REH cell (cell line): ENCODE results near the gene NRAP.

DNA sequence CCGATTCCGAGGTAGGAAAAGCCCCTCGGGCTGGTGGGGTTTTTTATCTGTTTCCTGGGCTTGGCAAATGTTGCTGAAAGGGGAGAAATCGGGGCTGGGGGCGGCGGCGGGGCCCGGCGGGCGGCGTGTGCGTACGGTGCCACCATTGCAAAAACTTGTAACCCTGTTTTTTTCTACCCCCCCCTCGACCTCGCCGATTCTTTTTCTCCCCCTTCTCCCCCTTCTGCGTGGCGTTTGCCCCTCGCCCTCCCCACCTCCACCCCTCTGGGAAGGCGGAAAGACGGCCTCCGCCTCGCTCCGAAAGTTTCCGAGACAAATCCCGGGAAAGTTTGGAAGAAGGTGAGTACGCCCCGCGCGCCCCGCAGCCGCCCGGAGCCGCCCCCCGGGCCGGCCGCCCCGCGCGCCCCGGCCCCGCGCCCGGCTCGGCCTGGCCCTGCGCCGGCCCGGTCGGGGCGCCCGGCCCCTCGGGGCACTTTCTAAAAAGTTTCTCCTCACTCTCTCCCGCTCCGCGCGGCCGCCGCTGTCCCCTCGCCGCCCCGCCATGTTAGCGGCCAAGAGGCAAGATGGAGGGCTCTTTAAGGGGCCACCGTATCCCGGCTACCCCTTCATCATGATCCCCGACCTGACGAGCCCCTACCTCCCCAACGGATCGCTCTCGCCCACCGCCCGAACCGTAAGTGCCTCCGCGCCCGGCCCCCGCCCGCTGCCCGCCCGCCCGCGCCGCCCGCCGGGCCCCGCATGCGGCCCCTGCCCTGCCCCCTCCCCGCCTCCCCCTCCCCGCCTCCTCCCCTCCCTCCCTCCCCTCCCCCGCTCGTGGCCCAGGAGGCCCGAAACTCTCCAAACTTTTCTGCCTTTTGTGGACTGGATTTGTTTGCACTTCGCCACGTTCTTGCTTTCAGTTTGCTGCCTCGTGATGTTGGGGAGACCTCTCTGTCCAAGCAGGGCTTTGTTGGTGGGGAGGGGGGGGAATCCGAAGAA, 1.2 kb downstream of the TCF7L2 start:
- PRO-cap = bidirectional peak, plus-strand start at position 132 of the sequence, minus-strand start at position 130 of the sequence; bidirectional peak, plus-strand start at position 542 of the sequence, minus-strand start at position 549 of the sequence; bidirectional peak, plus-strand start at position 894 of the sequence, minus-strand start at position 769 of the sequence

DNA sequence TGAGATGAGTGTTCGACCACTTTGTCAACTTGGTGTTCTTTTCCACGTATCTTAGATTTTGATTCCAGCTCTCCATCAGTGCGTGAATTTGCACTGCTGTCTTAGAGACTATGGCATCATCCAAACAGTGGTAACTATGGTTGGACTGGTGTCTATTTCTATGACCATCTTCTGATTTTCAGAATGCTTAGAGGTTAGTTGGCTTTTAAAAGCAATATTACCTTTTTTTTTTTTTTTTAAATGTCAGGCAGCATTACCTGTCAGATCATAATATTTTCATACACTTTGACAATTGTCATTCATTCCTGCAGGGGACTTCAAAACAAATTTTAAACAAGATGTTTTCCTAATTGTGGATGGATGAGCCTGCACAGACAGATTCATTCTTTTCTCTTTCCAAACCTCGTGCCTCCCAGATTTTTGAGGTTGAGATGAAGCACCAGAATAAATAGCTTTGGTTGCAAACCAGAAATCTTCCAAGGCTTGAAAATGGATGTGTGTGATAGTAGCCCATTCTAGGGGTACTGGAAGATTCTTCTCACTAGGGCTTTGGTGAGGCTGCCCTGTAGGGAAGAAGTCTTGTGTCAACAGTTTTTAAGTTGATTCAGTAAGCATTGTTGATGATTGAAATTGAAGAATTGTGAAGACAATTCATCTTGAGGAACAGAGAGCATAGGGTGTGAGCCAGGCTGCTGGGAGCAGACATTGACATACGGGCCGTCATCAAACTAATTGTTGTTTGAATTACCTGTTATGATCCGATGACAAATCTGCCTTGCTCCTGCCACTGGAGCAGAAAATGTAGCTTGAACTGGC, 26.9 kb downstream of the TCF7L2 start:
- PRO-cap = no peak

- PRO-cap = no peak
Observed at GRCh38 chr10:112986234-112986748, 36.2 kb downstream of the TCF7L2 start.

- PRO-cap = no peak
Observed at GRCh38 chr10:113027700-113028205, 77.7 kb downstream of the TCF7L2 start.

DNA sequence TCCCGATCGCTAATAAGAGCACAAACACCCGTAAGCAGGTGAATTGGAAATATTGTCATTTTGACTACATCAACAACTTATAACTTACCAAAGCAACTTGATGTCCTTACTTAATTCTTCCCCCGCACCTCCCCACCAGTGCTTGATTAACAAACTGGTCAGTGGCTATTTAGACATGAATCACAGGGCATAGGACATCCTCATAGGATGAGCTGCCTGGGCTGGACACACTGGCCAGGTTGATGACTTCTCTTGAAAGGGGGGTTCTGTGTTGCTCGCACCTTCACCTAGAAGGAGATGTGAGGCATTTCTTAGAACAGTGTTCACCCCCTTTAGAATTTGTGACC, 163.2 kb downstream of the TCF7L2 start:
- PRO-cap = no peak

DNA sequence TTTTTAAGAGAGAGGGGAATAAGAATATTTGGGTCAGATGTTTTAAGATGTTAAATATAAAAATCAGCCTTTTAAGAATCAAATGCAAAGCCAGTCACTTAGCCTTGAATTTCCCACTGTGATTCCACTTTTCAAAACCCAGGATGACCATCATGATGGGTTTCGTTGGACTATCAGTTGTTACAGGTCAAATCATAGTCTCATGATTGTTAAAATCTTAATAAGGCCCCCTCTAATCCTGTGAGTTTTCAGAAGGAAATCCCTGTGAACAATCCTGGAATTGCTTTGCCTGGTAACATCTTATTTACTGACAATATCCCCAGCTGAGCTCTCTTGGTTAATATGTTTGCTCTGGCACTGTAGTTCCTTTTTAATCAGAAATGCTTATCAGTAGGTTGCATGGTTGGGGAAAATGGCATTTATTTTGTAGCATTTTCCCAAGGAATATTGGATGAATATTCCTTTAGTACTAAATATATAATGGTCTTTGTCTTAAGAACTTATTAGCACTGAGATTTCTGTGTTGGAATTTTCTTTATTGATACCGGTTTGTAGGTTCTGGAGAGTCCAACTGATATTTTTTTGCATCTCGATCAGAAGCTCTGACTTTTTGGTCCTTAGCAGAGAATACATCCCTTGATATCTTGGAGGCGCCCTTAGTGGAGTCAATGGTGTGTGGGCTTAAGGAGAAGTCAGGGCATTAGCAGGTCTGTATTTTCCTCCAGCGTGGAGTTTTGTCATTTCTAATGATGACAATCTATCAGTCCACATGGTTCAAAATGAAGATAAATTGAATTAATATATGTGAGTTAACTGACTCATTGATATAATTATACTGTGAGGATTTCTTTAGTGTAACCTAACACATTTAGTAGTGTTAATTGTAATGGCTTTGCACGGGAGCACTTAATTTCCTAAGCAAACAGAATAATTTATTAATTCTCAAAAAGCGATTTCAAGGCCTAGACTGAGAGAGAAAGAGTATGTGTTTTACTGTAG, 164.1 kb downstream of the TCF7L2 start:
- PRO-cap = no peak

- PRO-cap = no peak
Observed at GRCh38 chr10:113133571-113133873, 183.5 kb downstream of the TCF7L2 start.

- PRO-cap = no peak
Observed at GRCh38 chr10:113150865-113151275, 200.8 kb downstream of the TCF7L2 start.

DNA sequence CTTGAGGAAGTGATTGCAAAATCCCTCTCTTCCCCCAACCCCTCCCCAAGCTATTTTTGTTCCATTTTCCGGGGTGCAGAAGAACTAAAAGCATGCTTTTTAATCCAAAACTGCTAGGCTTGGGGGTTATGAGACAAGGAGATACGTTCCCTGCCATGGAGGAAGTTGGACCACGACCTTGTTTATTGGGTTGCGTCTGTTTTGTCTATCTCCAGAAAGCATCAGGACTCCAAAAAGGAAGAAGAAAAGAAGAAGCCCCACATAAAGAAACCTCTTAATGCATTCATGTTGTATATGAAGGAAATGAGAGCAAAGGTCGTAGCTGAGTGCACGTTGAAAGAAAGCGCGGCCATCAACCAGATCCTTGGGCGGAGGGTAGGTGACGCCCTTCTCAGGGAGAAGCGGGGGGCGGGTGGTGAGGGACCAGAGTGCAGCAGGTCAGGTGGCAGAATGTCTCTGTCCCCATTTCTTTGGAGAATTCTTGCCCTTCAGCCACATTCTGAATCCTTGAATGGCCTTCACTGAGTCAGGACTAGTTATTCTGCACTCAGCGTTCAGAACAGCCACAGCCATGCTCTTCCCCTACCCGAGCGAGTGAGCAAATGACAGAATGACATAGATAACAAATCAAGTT, 201.6 kb downstream of the TCF7L2 start:
- PRO-cap = no peak

DNA sequence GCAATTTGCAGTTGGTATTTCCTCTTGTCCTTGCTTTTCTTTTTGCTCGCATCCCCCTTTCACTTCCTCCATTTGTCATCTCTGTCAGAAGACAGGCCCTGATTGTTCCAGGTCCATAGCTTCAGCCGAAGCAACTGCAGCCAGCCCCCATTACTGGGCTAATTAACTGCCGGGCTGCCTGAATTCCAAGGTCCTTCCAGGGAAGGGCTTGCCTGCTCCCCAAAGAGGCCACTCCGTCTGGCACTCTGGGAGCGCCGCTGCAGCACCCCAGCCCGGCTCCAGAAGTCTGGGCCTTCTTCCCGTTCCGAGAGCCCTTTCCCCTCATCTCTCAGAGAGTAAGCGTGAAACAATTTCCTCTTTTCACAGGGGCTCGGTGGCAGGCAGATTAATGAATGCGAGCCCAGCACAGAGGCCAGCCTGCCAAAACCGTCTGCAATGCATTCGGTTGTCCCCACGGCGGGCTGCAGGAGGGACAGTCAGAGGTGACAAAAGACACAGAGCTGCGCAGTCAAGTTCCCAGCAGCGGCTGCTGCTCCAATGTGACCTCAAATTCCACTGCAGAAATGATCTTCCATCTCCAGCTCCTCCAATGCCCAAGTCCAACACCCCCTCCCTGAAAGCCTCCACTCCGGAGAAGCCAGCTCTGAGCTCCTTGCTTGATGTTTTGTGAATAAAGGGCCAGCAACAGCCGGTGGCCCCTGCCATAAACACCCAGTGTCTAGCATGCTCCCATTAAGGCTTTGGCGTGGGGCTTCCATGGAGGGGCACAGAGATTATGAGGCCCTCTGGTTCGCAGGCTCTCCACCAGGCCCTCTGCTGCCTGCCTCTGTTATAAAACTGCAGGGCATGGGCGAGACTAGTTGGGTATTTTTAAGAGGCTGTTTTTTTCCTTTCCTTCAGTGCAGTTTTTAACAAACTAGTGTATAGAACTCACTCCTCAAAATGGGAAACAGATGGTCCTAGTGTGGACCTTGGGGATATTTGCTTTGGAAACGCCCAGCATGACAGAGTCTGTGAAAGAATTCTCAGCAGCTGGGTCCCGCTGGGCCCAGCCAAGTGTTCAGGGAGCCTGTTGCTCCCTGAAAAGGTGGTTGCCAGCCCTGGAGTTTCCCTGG, 279.2 kb upstream of the HABP2 start:
- PRO-cap = no peak

DNA sequence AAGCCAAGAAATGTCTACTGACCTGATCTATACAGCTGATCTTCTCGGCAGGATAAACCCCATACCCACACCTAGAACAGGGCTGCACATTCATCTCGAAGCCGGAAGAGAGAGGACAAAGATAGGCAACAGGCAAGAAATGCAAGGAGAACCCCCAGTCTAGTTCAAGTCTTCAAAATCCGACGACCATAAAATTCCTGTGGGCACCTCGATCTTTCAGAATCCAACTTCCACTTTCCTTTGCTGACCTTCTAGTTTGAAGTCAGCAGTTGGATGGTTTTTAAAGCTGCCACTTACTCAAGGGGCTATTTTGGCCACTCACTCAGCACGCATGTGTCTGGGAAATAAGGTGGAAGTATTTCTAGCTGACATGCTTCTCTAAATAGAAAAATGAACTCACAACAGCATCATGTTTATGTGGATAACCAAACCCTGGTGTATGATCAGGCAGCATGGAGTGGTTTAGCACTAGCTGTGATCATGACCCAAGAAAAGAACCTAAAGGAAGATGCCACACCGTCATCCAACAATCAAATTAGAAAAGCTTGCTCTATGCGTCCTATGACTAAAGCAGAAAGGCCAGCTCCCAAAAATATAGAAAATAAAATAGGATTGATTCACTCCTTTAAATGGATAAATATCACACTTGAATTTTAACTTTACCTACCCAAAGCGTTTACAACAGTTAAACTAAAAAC, at the start of gene NRAP:
Gene NRAP, minus strand, starts transcription at position 253 of the 698 bp plus-strand sequence.
- PRO-cap = no peak

DNA sequence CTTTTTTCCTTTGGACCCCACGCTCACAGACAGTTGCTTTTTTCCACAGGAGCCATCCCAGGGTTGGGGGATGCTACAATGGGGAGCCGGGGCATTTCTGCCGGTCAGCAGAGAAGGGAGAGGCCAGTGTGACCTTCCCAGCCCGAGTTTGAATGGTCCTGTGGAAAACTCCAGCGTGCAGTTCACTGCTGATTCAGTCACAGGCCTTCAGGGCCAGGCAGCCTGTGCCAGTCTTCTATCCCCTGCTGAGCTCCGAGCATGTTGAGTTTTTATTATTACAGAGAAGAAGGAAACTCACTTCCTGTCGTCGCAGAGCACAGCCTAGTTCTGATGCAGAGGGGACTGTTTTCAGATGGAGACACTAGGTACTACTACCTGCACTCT, 29.4 kb downstream of the CASP7 start:
- PRO-cap = no peak

GRCh38 chr10:114046805-114047405, 3.2 kb downstream of the ADRB1 start:
- PRO-cap = no peak

DNA sequence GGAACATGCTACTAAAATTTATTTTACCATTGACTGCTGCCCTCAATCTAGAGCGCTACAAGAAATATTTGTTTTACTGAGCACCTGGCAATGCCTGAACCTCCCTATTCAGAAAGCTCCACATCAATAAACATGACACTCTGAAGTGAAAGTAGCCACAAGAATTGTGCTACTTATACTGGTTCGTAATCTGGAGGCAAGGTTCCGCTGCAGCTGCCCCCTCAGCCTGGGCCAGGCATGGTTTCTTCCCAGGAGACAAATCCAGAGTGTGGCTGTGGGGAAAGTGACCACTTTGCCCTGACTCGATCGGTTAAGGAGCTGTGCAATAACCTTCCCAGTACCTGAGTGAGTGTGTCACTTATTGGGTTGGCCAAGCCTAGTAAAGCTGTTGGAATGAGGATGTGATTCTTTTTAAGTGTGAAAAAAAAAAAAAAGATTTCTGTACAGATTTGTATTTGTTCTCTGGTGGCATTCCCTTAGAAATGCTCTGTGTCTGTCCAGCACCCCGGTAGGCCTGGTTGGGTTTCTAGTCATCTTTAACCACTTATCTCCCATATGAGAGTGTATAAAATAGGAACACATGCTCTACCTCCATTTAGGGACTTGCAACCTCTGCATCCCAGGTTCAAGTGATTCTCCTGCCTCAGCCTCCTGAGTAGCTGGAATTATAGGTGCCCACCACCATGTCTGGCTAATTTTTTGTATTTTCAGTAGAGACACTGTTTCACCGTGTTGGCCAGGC, 7.9 kb downstream of the VWA2 start:
- PRO-cap = no peak

DNA sequence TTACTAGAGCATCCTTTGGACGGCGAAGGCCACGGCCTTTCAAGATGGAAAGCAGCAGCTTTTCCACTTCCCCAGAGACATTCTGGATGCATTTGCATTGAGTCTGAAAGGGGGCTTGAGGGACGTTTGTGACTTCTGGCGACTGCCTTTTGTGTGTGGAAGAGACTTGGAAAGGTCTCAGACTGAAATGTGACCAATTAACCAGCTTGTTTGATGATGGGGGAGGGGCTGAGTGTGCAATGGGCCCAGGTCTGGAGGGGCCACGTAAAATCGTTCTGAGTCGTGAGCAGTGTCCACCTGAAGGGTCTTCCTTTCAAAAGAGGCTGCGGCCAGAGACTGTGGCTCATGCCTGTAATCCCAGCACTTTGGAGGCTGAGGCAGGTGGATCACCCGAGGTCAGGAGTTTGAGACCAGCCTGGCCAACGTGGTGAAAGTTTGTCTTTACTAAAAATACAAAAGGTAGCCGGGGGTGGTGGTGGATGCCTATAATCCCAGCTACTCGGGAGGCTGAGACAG, 52.7 kb downstream of the VWA2 start:
- PRO-cap = no peak

- PRO-cap = no peak
Observed at GRCh38 chr10:114300130-114300577, 61.1 kb downstream of the VWA2 start.

GRCh38 chr10:114303927-114304522, 65.0 kb downstream of the VWA2 start:
- PRO-cap = bidirectional peak, plus-strand start at chr10:114304286, minus-strand start at chr10:114304037

GRCh38 chr10:114320458-114321354, 81.7 kb downstream of the VWA2 start:
- PRO-cap = no peak

DNA sequence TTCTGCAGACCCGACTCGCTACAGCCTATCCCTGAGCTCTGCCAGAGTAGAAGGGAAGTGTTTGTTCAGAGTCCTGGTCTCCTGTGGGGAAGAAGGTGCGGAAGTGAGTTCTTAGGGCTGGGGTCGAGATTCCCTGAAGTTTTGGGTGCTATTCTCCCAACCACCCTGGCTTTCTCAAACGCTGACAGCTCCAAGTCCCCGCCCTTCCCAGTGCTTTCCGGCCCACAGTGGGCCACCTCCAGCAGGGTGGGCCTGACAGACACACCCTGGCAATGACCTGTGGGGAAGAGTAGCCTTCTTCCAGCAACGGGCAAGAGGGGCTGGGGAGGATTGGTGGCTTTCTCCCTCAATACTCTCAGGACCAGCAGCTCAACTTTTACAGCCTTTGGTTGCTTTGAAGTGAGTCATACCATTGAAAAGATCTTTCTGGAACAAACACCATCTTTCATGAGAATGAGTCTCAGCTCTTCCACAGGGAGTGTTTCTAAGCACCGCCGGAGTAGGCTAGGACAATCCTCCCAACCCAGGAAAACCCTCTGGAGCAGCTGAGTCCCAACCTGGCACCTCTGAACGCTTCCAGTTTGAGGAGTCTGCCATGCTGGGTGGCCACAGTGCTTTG, 23.2 kb upstream of the AFAP1L2 start:
- PRO-cap = no peak

- PRO-cap = no peak
Observed at GRCh38 chr10:114487462-114488259, 83.4 kb upstream of the AFAP1L2 start.